Endometrial microvascular endothelial cells (primary cell): ENCODE results near the gene PARD3.

DNA sequence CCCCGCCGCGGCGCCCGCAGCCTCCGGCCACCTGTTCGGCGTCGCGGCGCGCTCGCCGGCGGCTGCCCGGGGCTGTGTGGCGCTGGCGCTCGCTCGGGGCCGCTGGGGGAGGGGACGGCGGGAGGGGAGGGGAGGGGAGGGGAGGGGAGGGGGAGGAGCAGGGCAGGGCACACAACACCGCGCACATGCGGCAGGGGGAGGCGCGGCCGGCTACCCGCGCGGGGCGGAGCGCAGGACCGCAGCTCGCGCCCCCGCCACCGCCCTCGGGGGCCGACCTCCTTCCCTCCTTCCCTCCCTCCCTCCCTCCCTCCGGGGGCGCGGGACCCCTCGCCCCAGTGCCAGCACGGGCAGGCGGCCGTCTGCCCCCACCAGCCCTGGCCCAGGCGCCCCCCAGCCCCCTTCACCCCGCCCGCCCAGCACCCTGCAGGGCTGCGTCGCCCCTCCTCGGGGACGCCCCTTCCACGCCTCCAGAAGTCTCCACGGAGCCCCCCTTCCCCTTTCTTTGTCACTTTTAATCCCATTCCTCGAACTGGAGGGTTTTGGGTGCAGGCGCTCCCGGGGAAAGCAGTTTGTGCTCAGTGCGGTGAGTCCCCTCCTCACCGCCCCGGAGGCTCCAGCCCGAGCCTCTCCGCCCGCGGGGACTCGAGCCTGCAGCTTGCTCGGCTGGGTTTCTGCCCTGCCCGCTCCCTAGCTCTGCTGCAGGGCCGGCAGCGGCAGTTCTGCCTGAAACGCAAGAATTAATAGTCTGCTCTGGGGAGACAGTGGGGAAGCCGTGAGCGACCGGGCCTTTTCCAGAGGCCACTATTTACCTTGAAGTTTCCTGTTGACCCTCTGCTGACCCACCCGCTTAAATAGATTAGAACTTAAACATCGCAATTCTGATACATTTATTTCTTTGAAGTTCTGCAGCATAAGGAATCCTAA is at the start of gene PARD3:
Gene PARD3 (minus strand): TSS at position 78 of the 924 bp plus-strand sequence.
- RAMPAGE, long total RNA, result no peak

DNA sequence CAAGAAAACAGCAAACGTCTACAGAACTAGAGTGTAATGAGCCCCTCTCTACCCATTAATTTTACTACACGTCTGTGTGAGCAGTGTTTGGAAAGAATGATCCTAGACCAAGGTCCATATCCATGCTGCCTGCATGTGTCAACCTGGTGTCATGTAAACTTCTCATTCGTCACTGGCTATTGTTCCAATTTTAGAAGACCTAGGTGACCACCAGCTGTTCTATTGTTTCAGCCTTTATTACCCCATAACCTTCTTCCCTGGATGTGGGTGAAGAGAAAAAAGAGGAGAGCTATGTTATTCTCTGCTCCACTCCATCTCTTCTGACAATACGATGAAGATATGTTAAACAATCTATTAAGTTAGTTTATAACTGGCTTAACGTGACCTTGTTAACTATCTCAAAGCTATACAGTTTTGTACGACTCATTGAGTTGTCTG is 77.2 kb downstream of the CREM start:
- RAMPAGE, long total RNA, result no peak

- RAMPAGE, long total RNA, result no peak
These were observed 944 bp upstream of the CCNY start for GRCh38 chr10:35335052-35336078.

DNA sequence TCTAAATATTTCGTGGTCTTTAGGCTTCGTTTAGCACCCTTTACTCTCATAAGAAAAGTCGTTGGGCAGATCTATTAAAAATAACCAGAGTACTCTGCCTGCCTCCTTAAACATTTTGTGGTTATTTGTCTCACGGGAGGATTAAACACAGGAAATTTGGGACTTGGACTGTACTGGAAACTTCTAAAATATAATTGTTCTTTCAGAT is 109.5 kb downstream of the CCNY start:
- RAMPAGE, long total RNA, result no peak

DNA sequence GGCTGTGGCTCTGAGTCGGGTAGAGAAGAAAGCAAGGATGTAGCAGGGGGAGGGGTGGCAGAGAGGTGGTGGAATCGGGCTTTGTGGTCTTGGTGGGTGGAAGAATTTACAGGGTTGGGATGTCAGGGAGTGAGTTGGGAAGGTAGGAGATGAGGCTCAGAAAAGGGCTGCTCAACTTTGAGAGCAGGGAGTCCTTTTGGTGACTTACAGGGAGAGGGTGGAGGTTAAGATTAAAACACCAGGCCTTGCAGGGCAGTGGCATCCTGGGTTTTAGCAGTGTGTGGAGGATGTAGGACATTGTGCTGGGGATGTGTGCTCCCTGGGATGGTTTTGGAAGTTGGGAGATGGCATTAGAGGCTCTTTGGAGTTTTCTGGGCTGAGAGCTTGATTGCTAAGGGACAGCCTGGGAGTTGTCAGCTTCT is 113.8 kb downstream of the CCNY start:
- RAMPAGE, long total RNA, result no peak

DNA sequence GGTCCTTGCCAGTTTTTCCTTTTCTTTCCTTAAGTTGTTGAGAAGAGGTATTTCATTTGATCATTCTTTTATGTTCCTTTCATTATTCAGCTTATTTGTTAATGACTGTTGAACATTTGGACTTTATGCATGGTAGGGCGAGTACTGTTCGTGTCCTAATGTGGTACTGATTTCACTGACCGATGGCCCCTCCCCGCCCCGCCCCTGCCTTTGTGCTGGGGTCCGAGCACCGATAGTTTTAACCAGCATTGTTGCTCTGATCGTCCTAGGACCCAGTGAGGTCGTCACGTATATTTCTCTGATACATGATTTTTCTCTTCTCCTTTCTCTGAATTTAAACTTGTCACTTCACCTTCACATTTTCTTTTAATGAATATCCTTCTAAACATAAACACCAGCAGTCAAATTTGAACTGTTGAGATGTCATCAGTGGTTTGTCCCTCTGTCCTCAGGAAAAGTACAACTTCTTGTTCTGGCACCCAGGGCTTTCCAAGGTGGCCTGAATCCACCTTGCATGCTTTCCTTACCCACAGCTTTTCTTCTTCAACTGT is 128.9 kb downstream of the CCNY start:
- RAMPAGE, long total RNA, result no peak

DNA sequence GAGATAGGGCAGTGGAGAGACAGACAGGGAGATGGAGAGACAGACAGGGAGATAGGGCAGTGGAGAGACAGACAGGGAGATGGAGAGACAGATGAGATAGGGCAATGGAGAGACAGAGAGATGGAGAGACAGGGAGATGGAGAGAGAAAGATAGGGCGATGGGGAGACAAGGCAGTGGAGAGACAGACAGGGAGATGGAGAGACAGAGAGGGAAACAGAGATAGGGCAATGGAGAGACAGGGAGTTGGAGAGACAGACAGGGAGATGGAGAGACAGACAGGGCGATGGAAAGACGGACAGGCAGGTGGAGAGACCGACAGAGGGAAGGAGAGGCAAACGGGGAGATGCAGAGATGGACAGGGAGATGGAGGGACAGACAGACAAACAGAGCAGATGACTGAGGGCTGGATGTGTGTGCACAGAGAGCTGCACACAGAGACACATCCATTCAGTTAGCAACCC is 133.7 kb downstream of the CCNY start:
- RAMPAGE, long total RNA, result no peak

GRCh38 chr10:35529895-35530484 is 75.2 kb upstream of the GJD4 start:
- RAMPAGE, long total RNA, result no peak

DNA sequence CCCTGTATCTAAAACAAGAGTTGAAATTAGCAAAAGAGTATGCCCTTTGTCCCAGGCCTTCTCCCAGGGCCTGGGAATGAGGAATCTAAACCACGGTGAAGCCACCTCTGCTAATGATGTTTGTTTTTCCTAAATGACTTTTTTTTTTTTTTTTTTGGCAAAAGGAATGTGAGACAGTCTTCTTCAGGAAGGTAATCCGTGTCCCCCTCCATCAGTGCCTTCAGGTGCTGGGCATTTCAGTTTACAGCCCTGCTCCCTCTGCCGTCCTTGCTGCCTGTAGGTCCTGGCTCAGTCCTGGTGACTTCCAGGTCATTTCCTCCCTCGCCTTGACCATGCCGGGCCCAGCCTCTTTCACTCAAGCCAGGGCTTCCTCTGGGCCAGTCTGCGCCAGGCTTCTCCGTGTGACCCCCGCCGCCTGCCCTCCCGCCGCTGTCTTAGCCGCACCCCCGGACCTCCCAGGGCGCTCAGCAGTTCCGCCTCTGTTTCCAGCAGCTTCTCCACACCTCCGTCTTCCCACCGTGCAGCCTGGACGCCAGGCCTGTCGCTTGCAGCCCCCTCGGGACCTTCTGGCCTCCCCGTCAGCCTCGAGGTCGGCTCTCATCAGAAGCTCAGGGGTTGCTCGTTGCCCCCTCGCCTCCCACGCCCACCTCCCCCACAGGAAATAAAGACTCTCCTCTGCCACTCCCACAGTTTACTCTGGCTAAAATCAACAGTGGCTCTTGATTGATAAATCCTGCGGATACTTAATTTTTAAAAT is 122.9 kb upstream of the FZD8 start:
- RAMPAGE, long total RNA, result no peak

- RAMPAGE, long total RNA, result no peak
These were observed 678.7 kb upstream of the ANKRD30A start for GRCh38 chr10:36446715-36447160.

DNA sequence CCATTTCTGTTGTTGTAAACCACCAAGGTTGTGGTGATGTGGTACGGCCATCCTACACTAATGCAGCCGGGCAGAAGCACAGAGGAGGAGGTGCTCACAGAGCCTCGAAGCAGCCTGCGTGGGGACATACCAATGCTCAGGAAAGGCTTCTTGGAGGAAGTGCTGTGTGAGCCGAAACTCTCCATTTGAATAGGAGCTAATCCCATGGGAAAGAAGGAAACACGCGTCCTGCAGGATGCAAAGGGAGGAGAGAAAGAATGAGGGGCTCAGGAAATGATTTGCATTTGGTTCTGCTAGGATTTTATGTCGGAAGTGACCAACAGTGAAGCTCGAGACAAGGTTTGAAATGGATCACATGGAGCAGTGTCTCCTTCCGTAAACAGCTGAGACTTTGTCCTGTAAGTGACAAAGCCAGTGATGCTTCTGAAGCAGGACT is 477.8 kb upstream of the ANKRD30A start:
- RAMPAGE, long total RNA, result no peak

- RAMPAGE, long total RNA, result no peak
These were observed 36.7 kb downstream of the ZNF248 start for GRCh38 chr10:37820707-37821091.

DNA sequence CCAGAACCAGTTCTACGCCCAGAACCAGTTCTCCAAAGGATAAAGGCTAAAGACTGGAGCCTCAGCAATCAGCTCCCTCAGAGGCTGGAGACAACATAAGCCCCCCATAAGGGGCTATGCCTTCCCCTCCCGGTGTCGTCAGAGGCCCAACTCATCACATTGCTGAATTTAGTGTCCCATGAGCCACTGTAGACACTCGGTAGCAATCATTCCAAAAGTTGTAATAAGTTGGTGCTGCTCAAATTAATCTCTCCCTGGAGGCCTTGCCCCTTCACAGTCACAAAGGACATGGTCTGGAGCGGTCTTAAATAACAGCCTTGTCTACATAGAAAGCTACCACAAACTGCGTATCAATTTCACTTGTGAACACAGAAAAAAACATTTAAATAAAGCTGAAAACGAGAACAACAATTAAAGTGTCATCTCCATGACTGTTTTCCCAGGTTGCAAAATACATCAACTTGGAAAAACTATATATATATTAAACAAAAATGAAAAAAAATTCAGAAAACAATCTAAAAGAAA is 35.4 kb downstream of the ZNF248 start:
- RAMPAGE, long total RNA, result no peak

DNA sequence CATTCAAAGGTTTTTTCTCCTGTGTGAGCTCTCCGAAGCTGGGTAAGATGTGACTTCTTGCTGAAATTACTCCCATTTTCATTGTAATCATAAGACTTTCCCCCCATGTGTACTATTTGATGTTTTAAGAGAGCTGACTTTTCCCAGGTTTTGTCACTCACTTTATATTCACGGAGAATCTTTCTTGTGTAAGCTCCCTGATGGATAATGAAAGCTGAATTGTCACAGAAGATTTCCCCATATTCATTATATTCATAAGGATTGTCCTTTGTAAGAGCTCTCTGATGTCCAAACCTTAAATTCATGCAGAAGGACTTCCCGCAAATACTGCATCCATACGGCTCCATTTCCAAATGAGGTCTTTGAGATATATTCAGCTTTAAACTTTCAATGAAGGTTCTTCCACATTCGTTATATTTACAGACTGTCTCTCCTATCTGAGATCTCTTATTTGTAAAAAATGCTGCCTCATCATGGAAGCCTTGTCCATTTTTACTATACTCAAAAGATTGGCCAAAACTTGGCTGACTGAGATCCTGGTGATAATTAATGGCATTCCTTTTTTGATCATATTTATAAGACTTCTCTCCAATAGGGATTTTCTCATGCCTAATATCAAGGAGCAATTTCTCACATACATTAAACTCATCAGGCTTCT is 25.1 kb downstream of the ZNF248 start:
- RAMPAGE, long total RNA, result no peak

DNA sequence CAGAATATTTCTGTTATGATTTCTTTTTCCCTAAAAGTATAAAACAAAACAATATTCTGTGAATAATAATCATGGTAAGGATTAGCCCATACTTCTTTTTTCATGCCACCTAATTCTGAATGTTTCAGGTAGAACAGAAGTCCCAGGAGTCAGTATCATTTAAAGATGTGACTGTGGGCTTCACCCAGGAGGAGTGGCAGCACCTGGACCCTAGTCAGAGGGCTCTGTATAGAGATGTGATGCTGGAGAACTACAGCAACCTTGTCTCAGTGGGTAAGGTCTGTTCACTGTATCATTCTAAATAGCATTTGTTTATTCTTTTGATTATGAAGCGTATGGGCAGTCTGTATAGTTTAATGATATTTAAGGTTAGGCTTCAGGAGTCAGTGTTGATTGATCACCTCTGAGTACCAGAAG is 6.3 kb downstream of the ZNF33A start:
- RAMPAGE, long total RNA, result no peak

DNA sequence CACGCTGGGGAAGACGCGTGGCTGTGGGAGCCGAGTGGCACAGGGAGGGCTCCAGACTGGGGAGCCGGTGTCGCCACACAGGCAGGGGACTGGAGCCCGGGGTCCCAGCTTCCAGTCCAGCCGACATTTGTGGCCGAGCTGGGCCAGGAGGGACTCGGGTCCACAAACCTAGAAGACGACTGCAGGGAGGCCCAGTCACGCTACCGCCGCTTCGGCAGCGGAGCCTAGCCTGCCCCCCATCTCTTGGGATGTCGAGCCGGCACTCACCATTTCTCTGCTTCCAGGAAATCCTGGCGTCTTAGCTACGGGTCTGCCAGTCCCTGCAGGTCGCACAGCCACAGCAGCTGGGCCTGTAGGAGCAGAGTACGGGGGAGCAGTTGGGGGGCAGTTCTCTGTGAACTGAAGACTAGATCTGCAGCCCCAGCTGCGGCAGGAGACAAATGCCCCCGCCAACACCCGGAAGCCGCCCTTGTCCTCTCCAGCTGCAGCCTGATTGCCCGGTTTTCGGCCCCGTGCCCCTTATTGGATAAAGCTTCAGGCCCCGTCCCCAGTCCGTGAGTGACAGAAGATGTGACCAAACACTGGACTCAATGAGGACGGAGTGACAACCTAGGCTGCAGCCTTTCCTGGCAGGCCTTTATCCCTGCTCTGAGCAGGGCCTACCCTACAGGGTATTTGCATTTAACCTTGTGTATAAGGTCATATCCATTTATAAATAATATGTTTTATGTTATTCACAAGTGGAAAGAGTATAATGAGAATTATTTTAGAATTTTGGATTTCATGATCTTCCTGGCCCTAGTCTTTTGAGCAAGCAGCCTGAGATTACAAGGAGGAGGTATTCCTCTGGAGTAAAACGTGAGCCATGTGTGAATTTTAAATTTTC is 270.6 kb downstream of the ZNF33B start:
- RAMPAGE, long total RNA, result no peak

DNA sequence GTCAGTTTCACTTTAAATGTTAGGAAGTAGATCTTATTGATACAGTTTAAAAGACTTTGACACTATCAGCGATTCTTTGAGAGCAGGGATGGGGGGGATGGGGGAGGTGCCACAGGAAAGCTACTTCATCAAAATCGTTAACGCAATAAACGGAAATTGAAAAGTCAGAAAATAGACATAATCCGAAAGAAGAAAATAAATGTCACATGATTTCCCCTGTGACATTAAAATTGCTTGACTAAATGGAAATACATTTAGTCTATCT is 441 bp upstream of the ZNF33B start:
- RAMPAGE, long total RNA, result no peak

DNA sequence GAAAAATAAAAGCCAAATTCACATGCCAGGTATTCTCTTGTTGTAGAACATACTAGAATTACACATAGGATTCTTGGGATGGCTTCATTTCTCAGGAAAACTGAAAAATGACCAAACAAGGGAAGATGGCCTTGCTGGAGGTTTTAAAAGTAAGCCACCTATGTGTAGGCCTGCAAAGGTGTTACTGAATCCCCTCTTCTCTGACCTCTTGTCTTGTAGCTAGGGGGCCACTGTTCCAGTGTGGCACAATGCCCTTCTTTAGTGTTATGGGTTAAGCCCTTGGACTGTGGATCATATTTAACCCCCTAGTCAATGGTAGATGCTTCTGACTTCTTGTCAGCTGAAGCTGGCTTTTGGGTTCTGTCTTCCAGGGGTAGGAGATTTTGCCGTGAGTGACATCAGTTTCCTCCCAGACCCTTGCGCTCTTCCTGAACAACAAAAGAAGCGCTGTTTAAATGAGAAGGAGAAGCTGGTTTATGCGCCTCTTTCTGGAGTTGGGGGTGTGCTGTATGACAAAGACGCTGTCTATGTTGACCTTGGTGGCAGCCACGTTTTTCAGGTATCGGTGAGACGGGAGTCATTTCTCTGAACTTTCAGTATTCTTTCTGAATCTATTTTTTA is 10.1 kb downstream of the BMS1 start:
- RAMPAGE, long total RNA, result no peak

DNA sequence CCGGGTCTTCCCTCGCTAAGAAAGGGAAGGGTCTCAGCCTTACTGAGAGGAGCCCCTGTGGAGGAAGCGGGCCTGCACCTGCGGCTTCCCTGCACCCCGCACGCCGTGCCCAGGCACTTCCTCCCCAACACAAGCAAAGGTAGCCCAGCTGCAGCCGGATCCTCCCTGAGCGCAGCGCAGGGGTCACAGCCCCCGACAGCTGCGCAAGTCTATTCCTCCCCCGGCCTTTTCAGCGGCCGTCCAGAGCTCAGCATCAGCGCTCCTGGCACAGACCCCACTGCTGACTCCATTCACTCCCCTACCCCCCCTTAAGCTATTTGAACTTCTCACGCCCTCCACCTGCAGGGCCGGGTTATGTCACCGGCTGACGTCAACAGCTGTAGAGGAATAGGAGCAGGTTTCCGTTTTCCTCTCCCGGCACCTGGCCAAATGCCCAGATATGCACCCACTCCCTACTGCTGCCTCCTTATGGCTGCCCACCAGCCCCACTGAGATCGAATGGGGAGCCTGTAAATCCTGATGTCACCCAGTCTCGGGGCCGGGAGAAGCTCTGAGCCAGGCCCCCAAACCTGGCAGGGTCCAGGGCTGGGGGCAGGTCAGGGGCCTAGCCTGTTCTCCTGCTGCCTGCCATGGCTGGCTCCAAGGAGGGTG is 143.0 kb upstream of the RET start:
- RAMPAGE, long total RNA, result no peak

GRCh38 chr10:43120803-43121287 is 17.4 kb upstream of the CSGALNACT2 start:
- RAMPAGE, long total RNA, result no peak